Kidney epithelial cell (primary cell): ENCODE results near the gene ADAT2.

- RAMPAGE, long total RNA = no peak
- RRBS = no CpG with 5 or more reads among the region's 18 CpGs
Observed at GRCh38 chr6:142943476-142944389, 1.2 kb downstream of the HIVEP2 start.

DNA sequence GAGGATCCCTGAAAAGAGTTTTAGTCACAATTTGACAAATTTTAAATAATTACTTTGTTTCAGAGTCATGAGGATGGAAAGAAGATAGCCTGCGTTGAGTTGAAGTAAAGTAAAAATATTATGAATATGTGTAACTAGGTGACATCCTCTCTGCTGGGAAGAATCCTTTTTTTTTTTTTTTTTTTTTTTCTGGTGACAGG is 3.6 kb upstream of the HIVEP2 start:
- RAMPAGE, long total RNA = no peak
- RRBS = no CpG with 5 or more reads among the region's 1 CpG

GRCh38 chr6:143396439-143397030 is 54.0 kb downstream of the ADAT2 start:
- RAMPAGE, long total RNA = no peak
- RRBS = no CpG with 5 or more reads among the region's 6 CpGs

GRCh38 chr6:143450004-143451022 is at the start of gene ADAT2:
Gene ADAT2, minus strand, starts transcription at chr6:143450695.
- RAMPAGE, long total RNA = start-site peak on the minus strand at chr6:143450668-143450699, 166 and 143 reads in 2 replicates
- RRBS = 22% methylated on average over 11 of the region's 60 CpGs

GRCh38 chr6:143539176-143539537 is 27.6 kb upstream of the FUCA2 start:
- RAMPAGE, long total RNA = no peak
- RRBS = no CpG with 5 or more reads among the region's 3 CpGs

- RAMPAGE, long total RNA = no peak
- RRBS = no CpG with 5 or more reads among the region's 4 CpGs
Observed at GRCh38 chr6:143673491-143674034, 4.2 kb upstream of the PHACTR2 start.

GRCh38 chr6:143743215-143744083 is 65.7 kb downstream of the PHACTR2 start:
- RAMPAGE, long total RNA = no peak
- RRBS = no CpG with 5 or more reads among the region's 12 CpGs

GRCh38 chr6:143950832-143951362 is 57.2 kb downstream of the PLAGL1 start:
- RAMPAGE, long total RNA = no peak
- RRBS = no CpG with 5 or more reads among the region's 3 CpGs

DNA sequence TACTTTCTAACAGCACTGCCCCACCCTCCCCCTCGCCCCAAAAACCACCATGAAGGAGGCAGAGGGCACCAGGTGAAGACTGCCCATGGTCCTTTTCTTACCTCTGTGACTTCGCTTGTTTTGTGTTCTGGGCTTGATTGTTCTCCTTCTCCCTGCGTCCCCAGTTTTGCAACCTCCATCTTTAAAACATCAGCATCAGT is 16.6 kb downstream of the UTRN start:
- RAMPAGE, long total RNA = no peak
- RRBS = no CpG with 5 or more reads among the region's 3 CpGs

DNA sequence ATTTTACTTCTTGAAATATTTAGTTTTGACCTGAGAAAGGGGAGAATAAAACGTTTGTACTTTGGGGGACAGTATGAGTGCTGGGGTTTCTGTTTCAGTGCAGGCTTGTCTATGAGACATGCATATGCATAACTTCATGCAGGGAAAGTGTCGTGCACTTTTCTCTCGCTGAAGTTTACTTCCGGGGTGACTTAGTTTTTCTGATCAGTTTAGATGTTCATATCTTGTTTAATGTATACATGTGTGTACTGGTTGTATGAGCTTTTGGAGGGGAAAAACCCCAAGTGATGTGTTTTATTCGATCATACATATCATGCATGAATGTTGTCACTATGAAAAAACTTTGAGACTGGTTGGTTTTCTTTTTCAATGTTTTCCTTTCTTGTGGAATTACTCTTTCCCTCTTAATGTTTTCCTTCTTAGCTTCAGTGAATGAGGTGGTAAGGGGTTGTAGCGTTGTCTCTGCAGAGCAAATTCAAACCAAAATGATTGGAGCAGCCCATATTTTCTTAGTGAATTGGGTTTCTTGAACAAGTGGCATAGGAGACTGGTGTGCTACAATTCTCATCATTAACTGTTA is 59.7 kb downstream of the UTRN start:
- RAMPAGE, long total RNA = no peak
- RRBS = no CpG with 5 or more reads among the region's 6 CpGs

GRCh38 chr6:144583066-144583977 is 298.2 kb downstream of the UTRN start:
- RAMPAGE, long total RNA = no peak
- RRBS = 19% methylated on average over 2 of the region's 16 CpGs

- RAMPAGE, long total RNA = no peak
- RRBS = no CpG with 5 or more reads among the region's 4 CpGs
Observed at GRCh38 chr6:144623670-144624469, 338.7 kb downstream of the UTRN start.

- RAMPAGE, long total RNA = no peak
- RRBS = no CpG with 5 or more reads among the region's 6 CpGs
Observed at GRCh38 chr6:144661221-144661637, 376.1 kb downstream of the UTRN start.

GRCh38 chr6:144678215-144678651 is 393.1 kb downstream of the UTRN start:
- RAMPAGE, long total RNA = no peak
- RRBS = no CpG with 5 or more reads among the region's 2 CpGs

DNA sequence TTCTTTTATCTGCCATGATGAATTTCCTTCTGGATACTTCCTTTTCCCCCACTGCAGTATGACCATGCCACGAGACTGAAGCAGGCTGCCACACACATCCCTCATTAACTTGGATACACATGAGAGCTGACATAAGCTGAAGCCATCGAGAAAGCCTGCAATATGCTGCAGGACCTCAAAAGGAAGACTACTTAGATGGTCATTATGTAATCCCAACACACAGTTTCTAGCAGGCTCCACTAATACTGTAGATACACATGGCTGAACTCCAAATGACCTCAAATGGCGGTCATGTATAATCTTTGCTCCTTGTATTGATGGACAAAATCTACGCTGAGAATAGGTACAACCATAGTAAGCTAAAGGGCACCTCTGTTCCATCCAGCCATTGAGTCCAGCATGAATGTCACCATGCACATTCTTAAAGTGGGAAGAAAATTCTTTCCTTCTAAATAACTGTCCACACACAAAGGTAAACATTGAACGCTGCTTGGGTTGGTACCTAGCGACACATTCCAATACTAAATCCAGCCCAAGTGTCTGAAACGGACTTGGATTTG is 10.1 kb downstream of the FBXO30 start:
- RAMPAGE, long total RNA = no peak
- RRBS = no CpG with 5 or more reads among the region's 7 CpGs

GRCh38 chr6:146357906-146358828 is 185.5 kb upstream of the RAB32 start:
- RAMPAGE, long total RNA = no peak
- RRBS = no CpG with 5 or more reads among the region's 9 CpGs

GRCh38 chr6:146546390-146546791 is 2.8 kb downstream of the RAB32 start:
- RAMPAGE, long total RNA = no peak

- RAMPAGE, long total RNA = no peak
- RRBS = no CpG with 5 or more reads among the region's 7 CpGs
Observed at GRCh38 chr6:147303983-147305167, 100.2 kb downstream of the STXBP5 start.

- RAMPAGE, long total RNA = no peak
- RRBS = no CpG with 5 or more reads among the region's 7 CpGs
Observed at GRCh38 chr6:147306355-147307442, 102.5 kb downstream of the STXBP5 start.

DNA sequence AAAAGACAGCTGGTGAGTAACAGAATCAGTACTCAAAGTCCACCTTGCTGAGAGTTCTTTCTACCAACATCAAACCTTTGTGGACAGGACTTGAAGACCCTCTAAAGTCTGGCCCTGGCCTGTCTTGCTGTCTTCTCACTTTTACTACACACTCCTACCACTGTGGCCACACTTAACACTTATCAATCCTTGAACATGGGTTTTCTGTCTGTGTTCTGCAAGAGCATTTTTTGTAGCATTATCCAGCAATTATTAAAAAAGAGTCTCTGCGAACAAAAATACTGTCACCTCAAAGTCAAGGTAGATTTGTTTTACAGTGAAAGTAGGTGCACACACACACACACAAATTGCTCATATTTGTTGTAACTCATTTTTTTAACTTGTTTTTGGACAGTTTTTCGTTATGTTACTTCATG is 119.6 kb downstream of the STXBP5 start:
- RAMPAGE, long total RNA = no peak
- RRBS = no CpG with 5 or more reads among the region's 2 CpGs